Kidney (tissue), 2 donors: ENCODE measurements around a stretch of chr10.

DNA sequence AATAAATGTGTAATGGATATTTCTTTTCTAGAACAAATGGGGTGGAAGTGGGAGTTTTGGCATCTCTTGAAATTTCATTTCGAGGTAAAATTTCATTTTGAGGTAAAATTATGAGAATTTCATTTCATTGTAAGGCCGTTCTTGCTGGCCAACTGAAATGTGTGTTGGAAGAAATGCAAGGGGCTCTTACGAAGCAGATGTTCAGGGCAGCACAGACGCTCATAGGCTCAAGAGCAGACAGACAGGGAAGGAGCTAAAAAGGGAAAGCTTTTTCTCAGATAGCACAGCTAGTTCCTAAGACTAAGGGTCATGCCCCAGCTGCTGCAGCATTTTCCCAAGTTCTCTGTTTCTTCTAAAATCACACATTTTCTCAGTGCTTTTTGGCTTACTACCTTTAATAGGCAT is 65.1 kb upstream of the SFMBT2 start:
- PRO-cap = no peak
- RRBS = no CpG with 5 or more reads among the region's 4 CpGs

DNA sequence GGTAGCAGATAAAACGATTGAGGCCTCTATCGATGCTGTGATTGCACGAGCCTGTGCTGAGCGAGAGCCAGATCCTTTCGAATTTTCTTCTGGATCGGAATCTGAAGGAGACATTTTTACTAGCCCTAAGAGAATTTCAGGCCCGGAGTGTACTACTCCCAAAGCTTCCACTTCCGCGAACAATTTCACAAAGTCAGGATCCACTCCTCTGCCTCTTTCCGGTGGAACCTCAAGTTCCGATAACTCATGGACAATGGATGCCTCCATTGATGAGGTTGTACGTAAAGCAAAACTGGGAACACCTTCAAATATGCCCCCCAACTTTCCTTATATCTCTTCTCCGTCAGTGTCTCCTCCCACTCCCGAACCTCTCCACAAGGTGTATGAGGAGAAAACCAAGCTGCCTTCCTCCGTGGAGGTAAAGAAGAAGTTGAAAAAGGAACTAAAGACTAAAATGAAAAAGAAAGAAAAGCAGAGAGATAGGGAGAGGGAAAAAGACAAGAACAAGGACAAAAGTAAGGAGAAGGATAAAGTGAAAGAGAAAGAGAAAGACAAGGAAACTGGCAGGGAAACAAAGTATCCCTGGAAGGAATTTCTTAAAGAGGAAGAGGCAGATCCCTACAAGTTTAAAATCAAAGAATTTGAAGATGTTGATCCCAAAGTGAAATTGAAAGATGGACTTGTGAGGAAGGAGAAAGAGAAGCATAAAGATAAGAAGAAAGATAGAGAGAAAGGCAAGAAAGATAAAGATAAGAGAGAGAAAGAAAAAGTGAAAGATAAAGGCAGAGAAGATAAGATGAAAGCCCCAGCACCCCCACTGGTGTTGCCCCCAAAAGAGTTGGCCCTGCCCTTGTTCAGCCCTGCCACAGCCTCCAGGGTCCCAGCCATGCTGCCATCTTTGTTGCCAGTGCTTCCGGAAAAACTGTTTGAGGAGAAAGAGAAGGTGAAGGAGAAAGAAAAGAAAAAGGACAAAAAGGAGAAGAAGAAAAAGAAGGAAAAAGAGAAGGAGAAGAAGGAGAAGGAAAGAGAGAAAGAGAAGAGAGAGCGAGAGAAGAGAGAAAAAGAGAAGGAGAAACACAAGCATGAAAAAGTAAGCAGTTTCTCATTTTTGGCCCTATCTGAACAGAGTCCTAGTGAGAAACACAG is 89.5 kb upstream of the GATA3 start:
- PRO-cap = no peak
- RRBS = 97% methylated on average over 4 of the region's 17 CpGs

DNA sequence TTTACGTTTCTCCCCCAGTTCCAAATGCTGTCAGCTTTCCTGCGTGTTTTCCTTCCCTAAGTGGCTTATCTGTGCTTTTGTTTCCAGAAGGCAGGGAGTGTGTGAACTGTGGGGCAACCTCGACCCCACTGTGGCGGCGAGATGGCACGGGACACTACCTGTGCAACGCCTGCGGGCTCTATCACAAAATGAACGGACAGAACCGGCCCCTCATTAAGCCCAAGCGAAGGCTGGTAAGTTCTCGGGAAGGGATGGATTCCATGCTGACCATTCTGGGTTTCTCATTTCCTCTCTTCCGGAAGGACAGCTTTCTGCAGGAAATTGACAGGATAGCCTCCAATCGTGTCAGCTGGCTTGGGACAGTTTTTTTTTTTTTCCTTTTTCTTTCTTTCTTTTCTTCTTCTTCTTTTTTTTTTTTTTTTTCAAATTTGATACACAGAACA is 9.4 kb downstream of the GATA3 start:
- PRO-cap = no peak
- RRBS = 35% methylated on average over 3 of the region's 14 CpGs

GRCh38 chr10:8160160-8160501 is 105.6 kb downstream of the GATA3 start:
- PRO-cap = no peak
- RRBS = no CpG with 5 or more reads among the region's 5 CpGs

GRCh38 chr10:8275811-8276429 is 221.4 kb downstream of the GATA3 start:
- PRO-cap = no peak
- RRBS = no CpG with 5 or more reads among the region's 11 CpGs

DNA sequence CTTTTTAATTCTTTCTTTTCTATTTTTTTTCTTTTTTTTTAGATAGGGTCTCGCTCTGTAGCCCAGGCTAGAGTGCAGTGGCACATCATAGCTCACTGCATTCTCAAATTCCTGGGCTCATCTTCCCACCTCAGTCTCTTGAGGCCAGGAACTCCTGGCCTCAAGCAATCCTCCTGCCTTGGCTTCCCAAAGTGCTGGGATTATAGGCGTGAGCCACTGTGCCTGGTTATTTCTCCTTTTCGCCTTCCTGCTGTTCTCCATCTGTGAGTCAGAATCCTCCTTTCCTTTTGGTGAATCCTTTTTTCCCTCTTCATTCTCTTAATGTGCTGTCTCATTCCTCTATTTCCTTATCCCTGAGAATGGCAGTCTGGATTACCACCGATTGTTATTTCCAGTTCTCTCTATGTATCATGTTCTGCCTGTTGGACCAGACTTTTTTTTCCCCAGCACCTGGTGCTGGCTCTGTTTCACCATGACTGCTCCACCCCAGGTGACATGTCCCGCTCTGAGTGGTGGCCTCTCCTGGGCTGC is 399.7 kb downstream of the GATA3 start:
- PRO-cap = unidirectional peak, plus-strand start at position 237 of the sequence
- RRBS = no CpG with 5 or more reads among the region's 5 CpGs

GRCh38 chr10:8912020-8912641 is 857.6 kb downstream of the GATA3 start:
- PRO-cap = no peak
- RRBS = no CpG with 5 or more reads among the region's 4 CpGs

DNA sequence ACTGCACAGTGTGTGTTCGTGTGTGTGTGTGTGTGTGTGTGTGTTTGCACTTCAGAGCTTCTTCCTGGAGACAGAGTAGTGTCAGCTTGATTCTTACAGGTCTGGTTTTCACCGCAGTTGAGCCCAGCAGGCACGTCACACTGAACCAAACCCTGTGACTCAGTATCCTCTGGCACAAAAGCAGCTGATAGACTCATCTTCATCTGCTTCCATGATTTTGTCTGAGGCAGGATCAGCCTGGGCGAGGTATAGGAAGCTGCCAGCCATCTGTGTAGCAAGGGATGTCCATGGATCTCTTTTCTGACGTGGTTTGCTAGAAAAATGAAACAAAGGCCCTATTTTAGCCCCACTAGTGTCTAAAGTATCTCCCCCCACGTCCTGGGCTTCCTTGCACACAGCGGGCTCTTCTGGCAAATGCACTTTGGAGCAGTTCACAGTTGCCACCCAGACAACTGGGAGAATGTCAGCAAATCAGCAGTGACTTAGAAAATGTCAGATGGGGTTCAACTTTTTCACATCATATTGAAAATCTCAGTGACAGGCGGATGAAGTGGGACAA is 373.2 kb upstream of the CELF2 start:
- PRO-cap = no peak
- RRBS = no CpG with 5 or more reads among the region's 8 CpGs

DNA sequence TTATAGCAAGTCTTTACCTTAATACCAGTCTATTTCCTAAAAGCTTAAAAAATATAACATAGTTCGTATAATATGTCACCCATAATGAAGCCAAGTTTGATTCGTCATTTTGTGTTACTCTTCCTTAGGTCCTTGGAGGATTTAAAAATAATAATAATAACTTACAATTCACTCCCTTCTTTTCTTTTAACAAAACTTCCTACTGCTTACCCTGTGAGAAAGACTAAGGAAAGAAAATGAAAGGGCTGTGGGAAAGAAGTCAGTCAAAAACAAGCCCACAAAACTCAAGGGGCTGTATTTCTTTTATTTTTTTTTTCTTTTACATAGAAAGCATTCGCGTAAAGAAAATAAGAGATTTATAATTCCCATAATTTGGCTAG is 187.3 kb upstream of the CELF2 start:
- PRO-cap = no peak
- RRBS = no CpG with 5 or more reads among the region's 4 CpGs

GRCh38 chr10:11018441-11018880 is 789 bp downstream of the CELF2 start:
- PRO-cap = no peak
- RRBS = 4% methylated on average over 26 of the region's 57 CpGs

DNA sequence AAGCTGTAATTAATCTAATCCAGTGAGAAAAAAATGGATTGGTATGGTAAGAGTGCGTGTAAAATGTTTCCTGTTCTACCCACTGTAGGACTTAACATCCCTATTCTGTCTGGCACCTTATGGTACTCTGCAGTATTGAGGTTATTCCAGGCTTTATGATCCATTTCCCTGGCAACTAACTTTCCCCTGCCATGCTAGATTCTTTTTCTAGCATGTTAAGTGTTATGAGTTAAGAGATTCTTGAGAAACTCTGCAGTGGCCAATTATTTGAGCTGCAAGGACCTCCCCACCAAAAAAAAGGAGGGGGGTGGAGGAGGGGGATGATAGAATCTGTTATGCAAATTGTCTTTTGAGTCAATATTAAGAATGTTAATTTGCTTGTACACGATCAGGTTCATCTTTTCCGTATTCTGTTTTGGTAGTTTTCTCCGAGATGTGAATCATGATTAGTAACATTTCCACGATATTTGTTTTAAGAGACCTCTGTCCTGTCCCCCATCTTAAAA is 1.7 kb downstream of the CELF2 start:
- PRO-cap = no peak
- RRBS = no CpG with 5 or more reads among the region's 5 CpGs

- PRO-cap = no peak
- RRBS = no CpG with 5 or more reads among the region's 7 CpGs
Observed at GRCh38 chr10:11048615-11049441, 31.2 kb downstream of the CELF2 start.

- PRO-cap = no peak
- RRBS = no CpG with 5 or more reads among the region's 10 CpGs
Observed at GRCh38 chr10:11086250-11086692, 68.6 kb downstream of the CELF2 start.

DNA sequence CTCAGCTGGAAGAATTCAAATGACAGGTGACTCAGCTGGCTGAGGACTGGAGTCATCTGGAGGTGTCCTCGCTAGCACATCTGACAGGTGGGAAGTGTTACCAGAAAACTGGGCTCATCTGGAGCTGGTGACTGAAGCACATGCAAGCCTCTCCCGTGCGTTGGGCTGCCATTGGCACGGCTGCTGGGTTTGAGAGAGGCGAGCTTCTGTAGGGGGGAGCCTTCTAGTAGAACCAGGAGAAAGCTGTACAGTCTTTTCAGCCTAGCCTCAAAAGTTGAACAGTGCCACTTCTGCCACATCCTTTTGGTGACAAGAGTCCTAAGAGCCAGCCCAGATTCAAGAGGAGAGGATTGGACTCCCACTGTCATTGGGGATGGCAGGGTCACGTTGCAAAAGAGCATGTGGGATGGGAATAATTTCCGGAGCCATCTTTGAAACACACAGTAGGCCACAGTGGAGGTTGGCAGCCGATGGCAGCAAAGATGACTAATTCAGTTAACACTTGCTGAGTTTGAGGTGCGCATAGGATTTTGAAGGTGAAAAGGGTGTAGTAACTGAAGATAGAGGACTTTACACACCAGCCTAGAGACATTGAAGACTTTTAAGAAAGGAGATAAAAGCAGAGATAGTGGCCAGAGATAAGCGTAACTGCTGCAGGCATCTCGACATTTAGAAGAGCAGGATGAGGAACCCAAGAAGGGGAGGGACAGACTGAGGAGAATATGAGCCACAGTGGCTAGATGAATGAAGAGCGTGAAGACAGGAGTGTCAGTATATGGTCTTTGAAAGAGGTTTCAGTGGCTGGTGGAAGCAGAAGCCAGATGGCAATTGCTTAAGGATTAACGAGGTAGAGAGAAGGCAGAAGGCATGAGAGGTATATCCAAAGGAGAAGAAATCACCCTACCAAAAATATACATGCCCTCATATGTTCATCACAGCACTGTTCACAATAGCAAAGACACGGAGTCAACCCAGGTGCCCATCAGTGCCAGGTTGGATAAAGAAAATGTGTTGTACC is 71.4 kb downstream of the CELF2 start:
- PRO-cap = no peak
- RRBS = no CpG with 5 or more reads among the region's 14 CpGs

GRCh38 chr10:11177689-11178436 is 160.2 kb downstream of the CELF2 start:
- PRO-cap = no peak
- RRBS = no CpG with 5 or more reads among the region's 21 CpGs

DNA sequence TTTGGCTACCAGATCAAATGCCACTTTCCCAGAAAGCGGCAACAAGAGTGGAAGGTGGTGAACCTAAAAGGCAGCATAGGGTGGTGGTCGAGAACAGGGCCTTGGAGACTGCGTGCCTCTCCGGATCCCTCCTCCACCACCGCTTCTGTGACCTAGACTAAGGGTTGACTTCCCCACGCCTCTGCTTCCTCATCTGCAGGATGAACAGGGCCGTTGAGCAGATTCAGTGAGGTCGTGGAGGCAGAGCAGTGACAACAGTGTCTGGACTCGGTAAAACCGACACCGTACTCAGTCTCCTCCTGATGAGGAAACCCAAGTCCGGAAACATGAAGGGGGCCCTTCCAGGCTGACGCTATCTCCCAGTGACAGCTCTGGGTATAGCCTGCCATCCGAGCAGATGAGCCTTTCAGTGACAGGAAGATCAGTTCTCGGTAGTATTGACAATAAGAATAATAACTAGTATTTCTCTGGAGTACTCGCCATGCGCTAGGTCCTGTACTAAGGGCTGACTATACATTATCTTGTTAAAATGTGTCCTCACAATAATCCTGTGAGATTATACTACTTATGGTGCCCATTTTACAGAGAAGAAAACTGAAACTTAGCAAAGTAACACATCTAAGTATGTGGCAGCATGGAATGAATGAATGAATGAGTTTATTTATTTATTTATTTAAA is 162.7 kb downstream of the CELF2 start:
- PRO-cap = no peak
- RRBS = no CpG with 5 or more reads among the region's 17 CpGs

DNA sequence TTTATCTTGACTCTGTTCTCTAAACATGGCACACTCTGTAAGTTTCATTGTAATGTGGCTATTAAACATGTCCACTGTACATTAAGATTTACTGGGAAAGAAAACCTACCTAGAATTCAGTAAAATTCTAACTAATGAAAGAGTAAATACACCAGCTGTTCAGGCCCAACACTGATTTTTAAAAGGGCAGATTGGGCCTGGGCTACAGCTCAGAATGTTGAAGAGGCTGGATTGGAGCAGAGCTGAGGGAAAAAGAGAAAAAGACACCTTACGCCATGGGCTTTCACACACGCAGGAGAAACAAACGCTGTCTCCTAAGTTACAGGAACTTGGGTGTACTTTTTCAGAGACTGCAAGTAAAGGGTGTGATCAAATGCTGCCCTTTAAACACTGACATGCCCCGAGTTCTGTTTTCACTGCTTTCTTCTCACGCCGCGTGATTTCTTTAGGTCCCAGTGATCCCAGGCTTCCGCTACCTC is 215.3 kb downstream of the CELF2 start:
- PRO-cap = no peak
- RRBS = no CpG with 5 or more reads among the region's 8 CpGs

- PRO-cap = no peak
- RRBS = no CpG with 5 or more reads among the region's 3 CpGs
Observed at GRCh38 chr10:11245075-11245361, 227.3 kb downstream of the CELF2 start.

- PRO-cap = no peak
- RRBS = no CpG with 5 or more reads among the region's 13 CpGs
Observed at GRCh38 chr10:11261029-11261976, 243.6 kb downstream of the CELF2 start.

GRCh38 chr10:11297689-11298436 is 280.2 kb downstream of the CELF2 start:
- PRO-cap = no peak
- RRBS = no CpG with 5 or more reads among the region's 8 CpGs